Measurements from ENCODE around the gene CEP57L1.

- PRO-cap, 3 experiments: peak in 2 of 3 experiments; most common plus-strand start chr6:108589481 (in 1); most common minus-strand start chr6:108589567 (in 2)
- RAMPAGE, long total RNA, 2 experiments: no peak in any of the 2 experiments
- RRBS: no CpG with 5 or more reads among the region's 9 CpGs
Measured at GRCh38 chr6:108589212-108590271, 28.8 kb downstream of the FOXO3 start.

DNA sequence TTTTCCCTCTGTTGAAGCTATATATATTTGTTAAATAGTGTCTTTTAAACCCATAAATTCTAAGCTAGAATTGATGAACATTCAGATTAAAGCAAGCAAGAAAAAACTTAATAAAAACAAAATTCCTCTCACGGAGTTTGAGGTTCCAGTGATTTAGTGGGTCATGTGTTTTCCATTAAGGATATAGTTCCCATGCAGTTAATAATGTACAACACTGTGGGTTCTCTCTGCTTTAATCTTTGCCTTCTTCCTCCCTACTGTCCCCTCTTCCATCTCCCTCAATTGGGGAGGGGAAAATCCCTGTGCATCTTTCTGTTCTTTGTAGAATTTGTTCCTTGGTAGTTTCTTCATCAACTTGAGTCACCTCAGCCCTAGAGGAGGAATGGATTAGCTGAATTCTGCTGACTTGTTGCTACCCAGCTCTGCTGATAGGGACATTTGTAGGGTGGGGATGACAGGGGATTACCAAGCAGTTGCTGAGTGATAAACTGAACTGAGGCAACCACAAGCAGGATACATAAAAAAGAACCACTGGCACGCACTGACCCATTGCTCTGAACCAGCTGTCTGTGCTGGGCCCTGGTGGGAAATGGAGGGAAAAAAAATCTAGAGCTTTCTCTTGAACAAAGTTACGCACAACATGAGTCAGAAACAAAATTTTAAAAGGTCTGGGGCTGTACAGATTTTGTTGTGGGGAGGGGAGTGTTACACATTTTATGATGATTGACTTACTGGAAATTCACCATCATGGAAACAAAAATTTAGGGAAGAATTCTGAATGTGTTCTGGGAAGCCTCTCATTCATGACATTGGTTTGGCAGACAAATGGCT is 37.4 kb downstream of the FOXO3 start:
- PRO-cap, 3 experiments: no peak in any of the 3 experiments
- RAMPAGE, long total RNA, 2 experiments: no peak in any of the 2 experiments
- RRBS: no CpG with 5 or more reads among the region's 3 CpGs

DNA sequence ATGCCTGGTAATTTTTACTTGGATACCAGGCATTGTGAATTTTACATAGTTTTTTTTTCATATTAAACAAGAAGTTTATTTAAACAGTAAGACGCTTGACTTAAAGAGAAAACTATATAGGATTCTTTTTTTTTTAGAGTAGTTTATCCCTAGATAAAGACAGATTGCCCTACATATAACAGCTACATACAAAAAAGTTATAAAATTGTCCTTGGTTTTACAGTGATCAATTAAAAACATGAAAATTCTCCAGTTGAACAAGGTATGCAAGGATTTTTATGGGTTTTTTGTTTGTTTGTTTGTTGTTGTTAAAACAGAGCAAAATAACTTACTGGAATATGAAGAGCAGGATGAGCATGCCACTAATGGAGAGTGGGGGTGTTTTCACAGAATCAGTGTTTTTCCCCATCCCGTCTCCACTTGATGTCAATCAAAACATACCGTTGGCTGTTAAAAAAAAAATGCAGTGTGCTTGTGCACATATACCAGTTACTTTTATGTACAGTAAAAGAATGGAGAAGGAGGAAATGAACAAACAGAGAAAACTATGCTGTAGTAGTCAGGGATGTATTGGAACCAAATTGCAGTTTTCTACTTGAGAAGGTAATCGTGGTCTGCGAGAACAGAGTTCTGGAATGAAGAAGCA is 56.8 kb downstream of the FOXO3 start:
- PRO-cap, 3 experiments: no peak in any of the 3 experiments
- RAMPAGE, long total RNA, 2 experiments: no peak in any of the 2 experiments
- RRBS: no CpG with 5 or more reads among the region's 5 CpGs

DNA sequence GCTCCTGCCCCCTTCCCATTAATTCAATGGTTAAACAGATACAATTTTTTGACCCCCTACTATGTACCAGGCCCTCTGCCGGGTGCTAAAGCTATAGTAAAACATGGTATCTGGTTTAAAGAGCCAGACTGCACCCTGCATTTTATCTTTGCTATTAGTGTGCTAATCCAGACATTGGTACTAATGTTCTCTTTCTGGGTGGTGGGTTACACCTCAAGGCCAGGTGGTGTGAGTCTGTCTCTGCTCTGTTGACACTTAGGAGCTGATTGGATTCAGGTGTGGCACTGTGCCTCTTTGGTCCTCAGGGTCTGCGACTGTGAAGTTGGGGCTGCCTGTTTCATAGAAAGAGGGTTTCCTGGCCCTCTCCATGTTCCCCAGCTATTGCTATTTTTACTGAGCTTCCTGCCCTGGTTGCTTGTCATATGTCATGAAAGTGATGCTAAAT is 92.5 kb downstream of the FOXO3 start:
- PRO-cap, 3 experiments: no peak in any of the 3 experiments
- RAMPAGE, long total RNA, 2 experiments: no peak in any of the 2 experiments
- RRBS: no CpG with 5 or more reads among the region's 2 CpGs

- PRO-cap, 3 experiments: no peak in any of the 3 experiments
- RAMPAGE, long total RNA, 2 experiments: no peak in any of the 2 experiments
- RRBS: no CpG with 5 or more reads among the region's 41 CpGs
Measured at GRCh38 chr6:108663294-108664308, 102.9 kb downstream of the FOXO3 start.

DNA sequence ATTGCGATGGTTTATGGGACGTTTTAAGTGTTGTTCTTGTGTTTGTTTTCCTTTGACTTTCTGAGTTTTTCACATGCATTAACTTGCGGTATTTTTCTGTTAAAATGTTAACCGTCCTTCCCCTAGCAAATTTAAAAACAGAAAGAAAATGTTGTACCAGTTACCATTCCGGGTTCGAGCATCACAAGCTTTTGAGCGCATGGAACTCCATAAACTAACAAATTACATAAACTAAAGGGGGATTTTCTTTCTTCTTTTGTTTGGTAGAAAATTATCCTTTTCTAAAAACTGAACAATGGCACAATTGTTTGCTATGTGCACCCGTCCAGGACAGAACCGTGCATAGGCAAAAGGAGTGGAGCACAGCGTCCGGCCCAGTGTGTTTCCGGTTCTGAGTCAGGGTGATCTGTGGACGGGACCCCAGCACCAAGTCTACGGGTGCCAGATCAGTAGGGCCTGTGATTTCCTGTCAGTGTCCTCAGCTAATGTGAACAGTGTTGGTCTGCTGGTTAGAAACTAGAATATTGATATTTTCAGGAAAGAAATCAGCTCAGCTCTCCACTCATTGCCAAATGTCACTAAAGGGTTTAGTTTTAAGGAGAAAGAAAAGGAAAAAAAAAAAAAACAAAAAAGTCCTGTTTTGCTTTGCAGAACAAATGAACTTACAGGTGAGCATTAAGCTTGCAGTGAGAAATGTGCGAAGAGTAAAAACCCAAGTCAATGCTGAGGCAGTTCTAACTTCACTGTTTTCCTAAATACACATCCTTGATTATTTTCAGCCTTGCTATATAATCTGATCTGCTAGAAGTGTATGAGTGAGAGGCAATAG is 119.6 kb downstream of the FOXO3 start:
- PRO-cap, 3 experiments: no peak in any of the 3 experiments
- RAMPAGE, long total RNA, 2 experiments: no peak in any of the 2 experiments
- RRBS: no CpG with 5 or more reads among the region's 15 CpGs

GRCh38 chr6:108872132-108872818 is 24.1 kb downstream of the ARMC2 start:
- PRO-cap, 3 experiments: no peak in any of the 3 experiments
- RAMPAGE, long total RNA, 2 experiments: no peak in any of the 2 experiments
- RRBS: no CpG with 5 or more reads among the region's 10 CpGs

DNA sequence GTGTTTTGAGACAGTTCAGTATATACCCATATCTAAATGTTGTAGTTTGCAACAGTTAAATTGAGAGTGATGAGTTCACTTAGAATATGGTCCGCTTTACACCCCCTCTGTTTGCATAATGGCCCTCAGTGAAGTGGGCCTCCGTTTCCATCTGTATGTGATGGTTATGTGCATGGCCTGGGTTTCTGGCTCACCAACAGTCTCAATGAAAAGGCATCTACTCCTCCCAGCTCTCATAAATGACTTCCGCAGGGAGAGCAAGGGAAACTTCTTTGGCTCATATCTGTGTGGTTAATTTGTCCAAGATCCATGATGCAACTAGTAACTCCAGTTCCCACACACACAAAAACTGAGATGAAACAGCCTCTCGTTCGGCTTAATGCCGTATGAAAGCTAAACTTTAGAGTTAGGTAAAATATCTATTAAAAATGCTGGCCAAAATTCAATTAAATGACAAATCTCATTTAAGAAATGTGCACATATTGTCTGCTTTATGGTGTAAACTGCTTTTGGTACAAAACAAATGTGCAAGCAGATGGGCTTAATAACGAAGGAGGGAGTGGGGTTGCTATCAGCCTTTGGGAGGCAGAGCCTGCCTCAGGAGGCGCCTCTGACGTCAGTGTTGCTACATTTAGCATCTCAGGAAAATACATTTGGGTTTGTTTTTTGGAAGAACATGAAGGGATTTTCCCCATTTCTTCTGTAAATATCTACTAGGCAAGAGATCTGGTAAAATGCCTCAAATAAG is 96.6 kb downstream of the ARMC2 start:
- PRO-cap, 3 experiments: peak in 3 of 3 experiments; most common plus-strand start position 345 of the sequence (in 2); most common minus-strand start position 207 of the sequence (in 2)
- RAMPAGE, long total RNA, 2 experiments: no peak in any of the 2 experiments
- RRBS: no CpG with 5 or more reads among the region's 9 CpGs

GRCh38 chr6:108948398-108949112 is 100.3 kb downstream of the ARMC2 start:
- PRO-cap, 3 experiments: peak in 3 of 3 experiments; most common plus-strand start chr6:108948545 (in 1); most common minus-strand start chr6:108948553 (in 3)
- RAMPAGE, long total RNA, 2 experiments: no peak in any of the 2 experiments
- RRBS: no CpG with 5 or more reads among the region's 10 CpGs

DNA sequence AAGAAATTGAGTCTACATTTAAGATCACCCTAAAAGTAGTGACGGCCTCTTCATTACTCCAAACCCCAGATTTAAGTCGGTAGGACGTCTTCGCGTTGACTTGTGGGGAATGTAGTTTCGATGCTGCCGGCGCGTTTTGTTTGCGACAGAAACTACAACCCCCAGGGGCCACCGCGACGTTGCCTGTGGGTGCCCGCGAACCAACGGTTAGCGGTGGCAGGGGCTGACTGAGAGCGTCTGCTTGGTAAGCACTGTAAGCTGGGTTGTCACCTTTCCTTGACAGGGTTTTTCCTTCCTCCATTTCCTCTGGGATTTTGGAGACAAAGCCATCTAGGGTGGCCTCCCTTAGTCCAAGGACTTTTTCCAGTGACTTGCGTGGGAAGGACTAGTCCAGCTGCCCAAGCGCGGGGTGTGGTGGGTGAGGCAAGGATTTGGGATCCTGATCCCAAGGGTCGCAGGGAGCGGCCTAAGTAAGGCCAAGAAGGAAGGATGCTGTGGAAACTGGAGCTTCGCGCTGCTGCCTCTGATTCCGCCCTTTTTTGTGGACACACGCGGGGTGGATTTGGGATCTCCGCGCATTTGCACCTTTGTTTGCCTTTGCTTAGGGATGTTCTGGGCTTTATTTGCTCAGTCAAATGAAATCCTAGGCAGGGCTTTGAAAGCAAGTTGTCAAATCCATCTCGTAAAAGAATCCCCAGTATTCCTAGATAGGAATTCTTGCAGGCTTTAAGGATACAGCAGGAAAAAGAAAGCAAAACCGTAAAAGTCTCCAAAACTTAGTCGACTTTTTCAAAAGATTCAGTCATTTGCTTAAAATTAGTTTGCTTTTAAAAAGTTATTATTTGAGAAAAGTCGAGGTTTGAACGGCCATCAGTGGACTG is at the start of gene CEP57L1:
CEP57L1 (plus strand) TSS at position 176 of the 881 bp plus-strand sequence.
- PRO-cap, 3 experiments: peak in 3 of 3 experiments; most common plus-strand start position 176 of the sequence (in 3); most common minus-strand start position 73 of the sequence (in 3)
- RAMPAGE, long total RNA, 2 experiments: start-site peak on the plus strand in 2 of 2 experiments, centred at position 188 of the sequence, 663 to 773 reads per replicate
- RRBS: no CpG with 5 or more reads among the region's 35 CpGs

DNA sequence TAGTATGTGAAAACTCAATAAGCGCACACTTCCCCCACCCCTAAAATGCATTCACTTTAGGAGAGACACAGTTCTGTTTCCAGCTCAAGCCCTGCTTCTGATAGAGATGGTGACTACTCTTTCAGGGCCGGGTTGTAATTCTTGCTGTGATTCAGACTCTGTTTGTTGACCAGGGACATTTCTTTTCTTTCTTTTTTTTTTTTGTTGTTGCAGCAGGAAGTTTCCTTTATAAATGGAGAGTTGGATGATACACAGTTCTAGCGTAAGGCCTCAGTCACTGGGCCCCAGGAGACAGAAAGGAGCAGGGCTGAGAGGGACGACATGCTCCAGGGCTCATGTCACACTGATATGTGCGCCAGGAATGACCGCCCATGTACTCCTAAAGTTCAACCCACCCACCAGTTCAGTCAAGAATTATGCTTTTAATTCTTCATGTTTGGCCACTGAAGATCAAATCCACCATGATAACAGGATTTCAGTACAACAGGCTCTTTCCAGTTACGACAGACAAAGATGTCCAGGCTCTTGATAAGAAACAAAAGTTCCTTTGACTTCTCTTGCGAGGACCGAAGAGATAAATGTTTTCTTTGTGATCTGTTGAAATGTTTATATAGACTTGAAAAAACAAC is 142.5 kb downstream of the CD164 start:
- PRO-cap, 3 experiments: peak in 2 of 3 experiments; most common minus-strand start position 345 of the sequence (in 1)
- RAMPAGE, long total RNA, 2 experiments: no peak in any of the 2 experiments
- RRBS: no CpG with 5 or more reads among the region's 9 CpGs

- PRO-cap, 3 experiments: no peak in any of the 3 experiments
- RAMPAGE, long total RNA, 2 experiments: no peak in any of the 2 experiments
- RRBS: no CpG with 5 or more reads among the region's 13 CpGs
Measured at GRCh38 chr6:109465502-109466495, 10.2 kb upstream of the MICAL1 start.

DNA sequence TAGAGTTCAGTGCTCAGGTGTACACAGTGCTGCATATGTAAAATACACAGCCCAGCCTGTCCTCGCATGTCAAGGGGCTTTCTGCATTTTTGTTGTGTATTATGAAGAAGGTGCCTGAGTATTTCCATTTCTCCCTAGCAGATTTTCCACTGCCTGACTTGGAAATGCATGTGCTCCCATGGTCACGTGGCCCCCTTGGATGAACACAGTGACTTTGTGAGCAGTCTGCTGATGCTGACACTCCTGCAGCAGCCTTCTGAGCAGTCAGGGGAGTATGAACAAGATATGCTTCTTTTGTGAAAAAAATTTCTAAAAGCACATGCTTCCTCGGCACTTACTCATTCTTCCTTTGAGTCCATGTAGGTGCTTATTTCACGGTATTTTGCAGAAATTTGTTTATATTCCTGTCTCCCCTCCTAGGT is 108.3 kb upstream of the GPR6 start:
- PRO-cap, 3 experiments: peak in 3 of 3 experiments; most common plus-strand start position 240 of the sequence (in 3); most common minus-strand start position 160 of the sequence (in 3)
- RAMPAGE, long total RNA, 2 experiments: no peak in any of the 2 experiments
- RRBS: no CpG with 5 or more reads among the region's 4 CpGs

DNA sequence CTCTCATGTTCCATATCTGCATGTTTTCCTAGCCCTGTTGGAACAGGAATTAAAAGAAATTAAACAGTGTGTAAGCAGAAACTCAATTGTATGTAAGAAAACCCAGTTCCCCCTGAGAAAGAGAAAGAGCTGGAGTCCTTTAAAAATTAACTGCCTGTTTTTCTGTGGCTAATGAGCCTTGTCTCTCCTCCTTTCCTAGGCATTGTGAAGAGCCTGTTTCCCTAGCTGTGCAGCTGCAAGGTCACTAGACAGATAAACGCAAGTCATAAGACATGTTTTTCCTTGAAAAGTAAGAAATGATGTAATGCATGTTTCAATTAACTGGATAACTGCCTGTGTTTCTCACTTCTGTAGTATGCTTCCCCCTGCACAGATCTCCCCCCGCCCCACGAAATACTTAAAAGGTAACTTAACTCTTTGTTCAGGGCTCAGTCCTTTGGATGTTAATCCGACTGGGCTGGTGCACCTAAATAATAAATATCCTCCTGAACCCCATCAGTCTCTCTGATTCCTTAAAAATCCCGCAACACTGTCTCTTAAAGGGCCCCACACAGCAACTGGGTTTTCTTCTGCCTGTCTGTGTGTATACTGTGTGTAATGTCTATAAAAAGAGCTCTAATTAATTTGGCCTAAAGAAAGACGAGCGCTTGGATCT is 100.4 kb upstream of the GPR6 start:
- PRO-cap, 3 experiments: peak in 3 of 3 experiments; most common plus-strand start position 309 of the sequence (in 1); most common minus-strand start position 206 of the sequence (in 2)
- RAMPAGE, long total RNA, 2 experiments: no peak in any of the 2 experiments
- RRBS: no CpG with 5 or more reads among the region's 7 CpGs

DNA sequence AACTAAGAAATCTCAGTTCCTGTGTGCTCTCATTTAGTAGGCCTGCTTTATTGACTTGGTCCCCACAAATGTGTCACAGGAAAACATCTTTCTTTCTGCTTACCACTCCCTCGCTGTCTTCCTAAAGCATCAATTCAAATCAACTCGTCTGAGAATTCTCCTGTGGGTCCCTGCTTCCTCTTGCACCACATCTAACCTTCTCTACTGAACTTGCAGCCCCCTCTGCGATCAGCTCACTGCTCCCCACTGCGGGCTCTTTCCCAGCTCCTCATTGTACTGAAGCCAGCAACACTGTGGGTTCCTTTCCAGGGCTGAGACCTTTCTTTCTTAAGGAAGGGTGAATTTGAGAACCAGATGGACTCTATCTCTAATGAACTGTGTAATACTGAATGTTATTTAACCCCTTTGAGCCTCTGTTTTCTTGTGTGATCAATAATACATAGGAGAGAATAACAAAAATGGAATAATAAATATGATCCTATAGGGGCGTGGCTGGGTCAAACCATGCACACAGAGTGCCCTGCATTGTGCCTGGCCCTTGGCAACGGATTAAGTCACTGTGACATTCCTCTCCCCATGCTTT is 10.2 kb upstream of the GPR6 start:
- PRO-cap, 3 experiments: peak in 3 of 3 experiments; most common plus-strand start position 288 of the sequence (in 3)
- RAMPAGE, long total RNA, 2 experiments: no peak in any of the 2 experiments
- RRBS: no CpG with 5 or more reads among the region's 6 CpGs

DNA sequence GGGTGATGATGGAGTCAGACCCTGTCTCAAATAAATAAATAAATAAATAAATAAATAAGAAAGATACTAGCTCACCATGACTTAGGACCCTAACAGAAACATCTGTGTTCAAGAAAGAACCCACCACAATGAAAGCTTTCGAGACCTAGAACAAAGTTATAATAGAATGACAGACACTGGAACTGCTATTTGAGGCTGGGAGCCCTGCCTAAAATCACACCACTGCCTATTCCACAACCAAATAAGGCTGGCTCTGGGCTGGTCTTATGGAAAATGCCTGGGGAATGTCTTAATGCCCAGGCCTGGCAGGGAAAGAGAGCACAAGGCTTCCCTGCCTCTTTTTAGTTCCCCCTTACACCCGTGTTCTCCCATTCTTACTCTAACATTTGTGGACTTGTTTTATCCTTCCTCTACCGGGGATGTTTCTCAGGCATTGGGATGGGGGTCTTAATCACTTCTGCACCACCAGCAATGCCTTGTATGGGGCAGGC is 5.6 kb upstream of the METTL24 start:
- PRO-cap, 3 experiments: no peak in any of the 3 experiments
- RAMPAGE, long total RNA, 2 experiments: no peak in any of the 2 experiments
- RRBS: no CpG with 5 or more reads among the region's 3 CpGs

- PRO-cap, 3 experiments: peak in 3 of 3 experiments; most common plus-strand start chr6:110549572 (in 3); most common minus-strand start chr6:110549385 (in 2)
- RAMPAGE, long total RNA, 2 experiments: start-site peak on the plus strand in 1 of 2 experiments, at chr6:110549553-110549565 at its widest, 6 reads per replicate
- RRBS: no CpG with 5 or more reads among the region's 7 CpGs
Measured at GRCh38 chr6:110549301-110549851, 73.0 kb upstream of the SLC22A16 start.

DNA sequence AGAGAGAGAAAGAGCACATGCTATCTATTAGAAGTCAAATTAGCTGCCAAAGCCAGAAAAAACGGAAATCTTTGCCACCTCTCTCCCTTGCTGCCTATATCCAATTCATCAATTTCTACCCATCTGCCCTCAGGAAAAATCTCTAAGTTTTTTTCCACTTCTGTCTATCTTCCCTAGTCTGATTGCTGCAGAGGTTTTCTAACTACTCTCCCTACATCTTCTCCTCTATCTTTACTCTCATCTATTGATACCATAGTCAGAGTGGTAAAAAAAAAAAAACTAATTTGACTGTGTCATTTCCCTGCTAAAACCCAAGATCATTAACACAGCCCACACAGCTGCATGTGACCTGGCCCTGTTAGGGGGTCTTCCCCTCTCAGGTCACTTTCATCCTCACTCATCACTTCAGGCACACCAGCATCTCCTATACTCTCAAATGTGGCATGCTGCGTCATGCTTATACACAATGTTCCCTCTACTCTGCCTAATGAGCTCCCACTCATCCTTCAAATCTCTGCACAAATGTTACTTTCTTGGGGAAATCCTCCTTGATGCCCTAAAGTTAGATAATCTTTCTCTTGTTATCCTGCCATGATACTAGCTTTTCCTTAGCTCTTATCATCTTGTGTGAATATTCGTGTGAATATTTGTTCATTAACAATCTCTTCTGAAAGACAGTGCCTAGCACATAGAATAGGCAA is 86.8 kb downstream of the CDK19 start:
- PRO-cap, 3 experiments: no peak in any of the 3 experiments
- RAMPAGE, long total RNA, 2 experiments: no peak in any of the 2 experiments
- RRBS: no CpG with 5 or more reads among the region's 3 CpGs

DNA sequence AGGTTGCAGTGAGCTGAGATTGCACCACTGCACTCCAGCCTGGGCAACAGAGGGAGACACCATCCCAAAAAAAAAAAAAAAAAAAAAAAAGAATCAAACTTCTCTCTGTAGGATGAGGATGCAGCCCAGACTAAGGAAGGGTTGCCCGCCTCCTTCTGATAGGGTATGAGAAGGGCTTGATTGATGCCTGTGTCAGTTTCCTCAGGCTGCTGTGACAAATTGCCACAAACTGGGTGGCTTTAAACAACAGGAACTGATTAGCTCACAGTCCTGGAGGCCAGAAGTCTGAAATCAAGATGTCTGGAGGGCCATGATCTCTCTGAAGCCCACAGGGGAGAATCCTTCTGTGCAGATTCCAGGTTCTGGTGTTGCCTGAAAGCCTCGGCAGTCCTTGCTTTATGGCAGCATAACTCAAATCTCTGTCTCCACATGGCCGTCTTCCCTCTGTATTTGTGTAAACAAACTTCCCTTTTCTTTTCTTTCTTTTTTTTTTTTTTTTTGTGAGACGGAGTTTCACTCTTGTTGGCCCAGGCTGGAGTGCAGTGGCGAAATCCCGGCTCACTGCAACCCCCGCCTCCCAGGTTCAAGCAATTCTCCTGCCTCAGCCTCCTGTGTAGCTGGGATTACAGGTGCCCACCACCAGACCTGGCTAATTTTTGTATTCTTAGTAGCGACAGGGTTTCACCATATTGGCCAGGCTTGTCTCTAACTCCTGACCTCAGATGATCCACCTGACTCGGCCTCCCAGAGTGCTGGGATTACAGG is 11.1 kb upstream of the CDK19 start:
- PRO-cap, 3 experiments: peak in 2 of 3 experiments; most common minus-strand start position 452 of the sequence (in 2)
- RAMPAGE, long total RNA, 2 experiments: no peak in any of the 2 experiments
- RRBS: no CpG with 5 or more reads among the region's 9 CpGs

- PRO-cap, 3 experiments: no peak in any of the 3 experiments
- RAMPAGE, long total RNA, 2 experiments: no peak in any of the 2 experiments
- RRBS: no CpG with 5 or more reads among the region's 20 CpGs
Measured at GRCh38 chr6:111289563-111290606, 30.7 kb downstream of the MFSD4B start.

Data from testis (tissue), 5 donors.